UCH-1 (cell line): ENCODE data around the genes MGAT4B and FLT4.

GRCh38 chr5:178591099-178591392 is 853 bp upstream of the COL23A1 start:
- RRBS, result no CpG with 5 or more reads among the region's 3 CpGs

DNA sequence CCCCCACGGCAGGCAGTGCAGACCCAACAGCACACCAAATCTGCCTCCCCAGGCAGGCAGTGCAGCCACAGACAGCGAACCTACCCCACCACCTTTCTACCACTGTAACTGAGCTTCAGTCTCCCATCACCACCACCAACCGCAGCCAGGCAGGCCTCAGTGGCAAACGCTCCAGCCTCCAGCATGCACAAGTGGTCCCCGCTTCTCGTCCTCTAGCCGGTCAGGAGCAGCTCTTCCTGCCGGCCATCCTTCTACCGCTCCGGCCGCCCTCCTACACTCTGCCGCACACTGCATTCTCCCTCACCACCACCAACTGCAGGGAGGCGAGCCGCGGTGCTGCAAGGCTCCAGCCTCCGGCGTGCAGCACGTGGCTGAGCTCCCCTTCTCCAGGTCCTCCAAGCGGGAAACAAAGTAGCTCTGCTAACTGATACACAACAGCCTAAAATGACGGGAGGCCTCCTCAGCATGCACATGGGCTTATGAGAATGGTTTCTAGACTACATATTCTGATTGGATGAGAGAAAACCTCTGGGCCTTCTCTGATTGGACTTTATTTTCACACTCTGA is 27.3 kb upstream of the ZNF354B start:
- RRBS, result 43% methylated on average over 7 of the region's 20 CpGs

GRCh38 chr5:178941310-178941809 is 362 bp downstream of the ZNF454 start:
- RRBS, result no CpG with 5 or more reads among the region's 32 CpGs

DNA sequence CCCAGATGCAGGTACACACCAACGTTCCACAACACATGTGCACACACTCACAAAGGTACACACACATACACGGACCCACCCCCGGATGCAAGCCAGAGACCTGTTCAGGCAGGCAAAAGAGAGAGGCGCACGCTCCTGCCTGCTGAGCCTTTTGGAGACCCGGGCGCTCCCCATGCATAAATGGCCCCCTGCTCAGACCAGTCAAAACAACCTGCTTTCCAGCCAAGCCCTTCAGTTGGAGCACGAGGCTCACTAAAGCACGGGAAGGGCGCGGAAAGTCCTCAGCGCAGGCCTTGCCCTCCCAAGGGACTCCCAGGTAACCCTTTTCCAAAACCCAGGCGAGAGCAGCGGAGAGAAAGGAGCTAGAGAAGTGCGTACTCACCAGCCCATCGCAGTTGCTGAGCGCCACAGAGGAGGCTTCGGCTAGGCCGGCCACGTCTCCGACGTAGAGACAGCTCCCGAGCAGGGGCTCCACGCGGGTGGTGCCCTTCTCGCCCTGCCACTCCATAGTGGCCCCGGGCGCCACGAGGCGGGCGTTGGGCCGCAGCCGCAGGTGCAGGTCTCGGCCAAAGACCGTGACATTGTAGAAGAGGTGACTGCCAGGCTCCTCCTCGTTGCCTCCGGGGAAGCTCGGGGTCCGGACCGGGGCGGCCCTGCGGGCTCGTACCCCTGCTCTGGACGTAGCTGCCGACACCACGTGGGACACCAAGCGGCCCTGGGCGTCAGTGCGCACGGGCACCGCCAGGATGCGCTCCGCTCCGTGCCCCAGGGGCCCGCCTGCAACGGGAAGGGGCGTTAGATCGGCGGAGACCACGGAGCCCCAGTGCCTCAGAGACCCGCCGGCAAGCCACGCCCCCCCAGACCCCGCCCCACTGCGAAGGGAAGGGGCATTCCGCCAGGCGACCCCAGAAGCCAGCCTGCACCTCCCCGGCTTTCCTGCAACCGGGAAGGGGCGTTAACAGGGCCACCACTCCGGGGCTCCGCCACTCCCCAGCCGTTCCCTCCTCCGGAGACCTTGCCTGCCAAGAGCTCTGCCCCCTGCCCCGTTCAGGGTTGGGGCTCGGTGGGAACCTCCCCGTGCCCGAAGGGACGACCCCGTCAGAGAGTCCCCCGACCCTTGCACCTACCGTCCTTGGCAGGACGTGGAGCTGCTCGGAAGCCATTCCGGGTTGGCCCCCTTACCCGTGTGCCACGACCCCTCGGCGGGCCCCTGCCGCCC is 1.5 kb downstream of the ADAMTS2 start:
- RRBS, result 11% methylated on average over 28 of the region's 90 CpGs

DNA sequence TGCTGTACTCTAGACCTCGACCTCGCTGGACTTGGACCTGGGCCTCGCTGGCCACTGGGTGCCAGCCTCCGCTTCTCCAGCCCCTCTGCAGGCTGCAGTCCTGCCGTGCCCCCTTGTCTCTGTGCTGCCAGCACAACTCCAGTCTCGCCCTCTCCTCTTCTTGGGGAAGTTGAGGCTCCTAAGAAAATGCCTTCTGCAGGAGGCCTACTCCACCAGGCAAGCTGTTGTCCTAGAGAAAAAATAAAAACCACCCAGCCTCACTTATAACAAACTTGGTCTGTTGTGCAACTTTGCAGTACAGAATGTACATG is 11.2 kb upstream of the ADAMTS2 start:
- RRBS, result no CpG with 5 or more reads among the region's 6 CpGs

DNA sequence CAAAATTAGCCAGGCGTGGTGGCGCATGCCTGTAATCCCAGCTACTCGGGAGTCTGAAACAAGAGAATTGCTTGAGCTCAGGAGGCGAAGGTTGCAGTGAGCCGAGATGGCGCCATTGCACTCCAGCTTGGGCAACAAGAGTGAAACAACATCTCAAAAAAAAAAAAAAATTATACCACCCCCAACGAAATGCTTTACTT is 8.0 kb downstream of the RUFY1 start:
- RRBS, result no CpG with 5 or more reads among the region's 7 CpGs

DNA sequence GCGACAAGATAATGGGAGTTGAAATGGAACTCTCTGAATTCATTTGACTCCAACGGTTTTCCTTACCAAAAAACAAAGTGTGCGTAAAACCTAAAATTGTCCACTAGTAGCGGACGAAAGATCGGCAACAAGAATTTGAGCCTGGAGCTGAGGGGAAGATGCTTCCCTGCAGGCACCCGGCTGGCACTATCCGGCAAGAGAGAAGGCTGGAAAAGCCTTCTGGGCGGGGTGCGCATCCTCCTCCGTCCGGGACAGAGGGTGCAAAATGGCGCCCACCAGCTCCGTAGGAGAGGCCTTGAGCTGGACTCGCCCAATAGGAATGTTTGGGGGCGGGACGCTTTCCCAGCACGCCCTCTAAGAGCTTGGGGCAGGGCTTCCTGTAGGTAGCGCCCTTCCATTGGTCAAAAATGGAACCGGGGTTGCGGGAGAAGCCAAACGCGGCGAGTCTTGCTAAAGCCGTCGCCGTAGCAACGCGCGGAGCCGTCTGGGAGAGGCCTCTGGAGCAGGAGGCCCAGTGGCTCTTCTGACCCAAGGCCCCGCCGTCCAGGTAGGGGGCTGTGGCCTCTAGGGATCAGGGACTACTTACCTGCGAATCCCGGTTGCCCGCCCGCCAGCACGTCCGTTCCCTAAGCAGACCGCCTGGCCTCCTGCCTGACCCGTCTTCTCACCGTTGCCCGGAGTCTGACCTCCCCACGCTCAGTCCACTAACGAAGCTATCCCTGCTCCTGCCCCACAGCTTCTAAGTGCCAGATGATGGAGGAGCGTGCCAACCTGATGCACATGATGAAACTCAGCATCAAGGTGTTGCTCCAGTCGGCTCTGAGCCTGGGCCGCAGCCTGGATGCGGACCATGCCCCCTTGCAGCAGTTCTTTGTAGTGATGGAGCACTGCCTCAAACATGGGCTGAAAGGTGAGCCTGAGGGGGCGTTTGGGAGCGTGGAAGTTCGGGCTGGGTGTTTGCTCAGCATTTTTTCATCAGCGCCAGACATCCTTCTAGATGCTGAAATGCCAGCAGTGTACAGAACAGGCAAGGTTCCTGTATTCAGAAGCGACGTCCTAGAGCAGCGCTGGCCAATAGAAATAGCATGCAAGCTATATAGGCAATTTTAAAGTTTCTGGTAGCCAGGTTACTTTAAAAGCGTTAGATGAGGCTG is 9.3 kb downstream of the RUFY1 start:
- RRBS, result 33% methylated on average over 13 of the region's 57 CpGs

- RRBS, result no CpG with 5 or more reads among the region's 10 CpGs
These were observed 8.7 kb downstream of the HNRNPH1 start for GRCh38 chr5:179614742-179615277.

- RRBS, result no CpG with 5 or more reads among the region's 6 CpGs
These were observed 4.3 kb downstream of the HNRNPH1 start for GRCh38 chr5:179618969-179619834.

DNA sequence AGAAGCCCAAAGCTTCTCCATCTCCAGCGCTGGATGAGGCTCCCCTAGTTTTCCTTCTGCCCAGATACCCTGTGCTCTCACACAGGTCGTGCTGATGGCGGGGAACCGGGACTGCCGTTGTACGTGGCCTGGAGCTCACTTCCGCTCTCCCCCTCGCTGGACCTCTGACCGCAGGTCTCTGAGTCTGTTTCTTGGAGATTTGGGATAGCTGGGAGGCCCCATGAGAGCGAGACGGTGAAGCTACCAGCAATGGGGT is 11.1 kb upstream of the HNRNPH1 start:
- RRBS, result no CpG with 5 or more reads among the region's 11 CpGs

DNA sequence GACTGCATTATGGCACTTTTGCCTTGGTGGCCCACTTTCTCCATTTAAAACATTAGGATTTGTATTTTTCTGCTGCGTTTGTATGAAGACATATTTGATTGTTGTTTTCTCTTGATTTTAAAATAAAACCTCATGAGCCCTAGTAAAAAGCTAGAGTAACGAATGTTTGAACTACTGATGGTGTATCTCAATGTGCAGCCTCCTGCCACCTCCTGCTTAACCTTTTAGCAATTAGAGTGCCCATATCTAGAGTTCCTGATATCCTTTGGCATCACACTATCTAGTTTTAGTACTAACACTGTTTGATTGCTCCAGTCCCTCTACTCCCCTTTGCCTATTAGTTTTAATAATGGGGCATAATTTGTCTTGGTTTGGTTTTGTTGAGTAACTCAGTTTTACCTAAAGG is 1.1 kb upstream of the MAML1 start:
- RRBS, result no CpG with 5 or more reads among the region's 2 CpGs

DNA sequence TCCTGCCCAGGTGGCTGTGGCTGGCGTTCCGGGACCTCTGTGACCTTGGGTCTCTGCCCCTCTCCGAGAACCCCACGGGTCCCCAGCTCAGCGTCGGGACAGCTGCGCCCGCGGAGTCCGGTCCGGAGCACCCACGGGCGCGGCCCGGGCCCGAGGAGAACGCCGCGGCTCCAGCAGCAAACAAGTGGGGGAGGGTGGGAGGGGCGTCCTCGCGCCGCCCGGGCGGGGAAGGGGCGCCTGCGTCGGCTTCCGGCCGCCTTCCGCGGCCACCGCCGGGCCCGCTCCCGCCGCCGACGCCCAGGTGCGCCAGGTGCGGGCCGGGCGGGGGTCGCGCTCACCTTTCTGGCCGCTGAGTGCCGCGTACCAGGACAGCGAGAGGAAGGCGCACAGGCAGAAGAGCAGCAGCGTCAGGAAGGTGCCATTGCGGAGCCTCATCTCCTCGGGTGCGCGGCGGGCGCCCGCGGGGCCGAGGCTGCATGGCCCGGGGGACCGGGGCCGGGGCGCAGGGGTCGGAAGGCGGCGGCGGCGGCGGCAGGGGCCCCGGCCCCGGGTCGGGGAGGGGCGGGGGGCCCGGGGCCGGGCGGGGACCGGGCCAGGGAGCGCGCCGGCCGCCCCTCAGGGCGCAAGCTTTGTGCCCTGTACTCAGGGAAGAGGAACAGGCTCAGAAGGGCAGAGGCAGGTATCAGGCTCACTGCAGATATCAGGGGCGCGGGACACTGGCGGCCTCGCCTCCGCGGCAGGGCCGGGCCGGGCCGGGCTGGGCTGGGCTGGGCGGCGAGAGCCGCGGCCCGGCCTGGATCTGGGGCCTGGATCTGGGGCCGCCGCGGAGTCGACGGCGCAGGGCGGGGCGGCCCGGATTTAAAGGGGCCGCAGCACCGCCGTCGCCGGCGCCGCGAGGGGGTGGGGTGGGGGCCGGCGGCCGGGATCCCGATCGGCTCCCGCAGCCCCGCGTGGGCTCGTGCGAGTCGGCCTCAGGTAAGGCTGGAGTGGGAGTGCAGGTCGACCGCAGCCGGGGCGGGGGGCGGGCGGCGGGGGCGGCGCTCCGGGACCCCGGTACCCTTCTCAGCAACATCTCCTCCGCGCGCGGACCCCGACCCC is at the start of gene MGAT4B:
Gene MGAT4B, minus strand, starts transcription at position 718 of the 1,098 bp plus-strand sequence.
- RRBS, result 4% methylated on average over 61 of the region's 141 CpGs

GRCh38 chr5:179820126-179820844 is 420 bp upstream of the SQSTM1 start:
- RRBS, result no CpG with 5 or more reads among the region's 31 CpGs

DNA sequence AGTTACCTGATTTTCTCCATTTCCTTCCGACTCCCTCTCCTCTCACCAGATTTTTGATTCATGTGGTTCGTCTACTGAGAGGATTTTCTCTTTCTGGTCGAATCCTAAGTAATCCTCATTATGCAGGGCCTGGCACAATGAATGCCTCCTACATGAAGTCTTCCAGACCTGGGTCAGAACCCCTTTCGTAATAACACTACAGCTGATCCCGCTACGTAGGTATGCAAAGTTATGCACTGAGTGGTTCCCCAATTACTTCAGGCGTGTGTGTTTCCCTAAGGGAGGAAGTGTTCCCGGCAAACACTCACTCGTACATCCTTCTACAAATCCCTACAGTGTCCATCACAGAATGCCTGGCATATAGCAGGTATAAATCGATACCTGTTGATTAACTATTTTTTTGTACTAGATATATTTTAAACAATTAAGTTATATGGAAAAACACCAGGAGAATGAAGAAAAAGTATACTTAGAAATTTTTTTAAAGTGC is 43.1 kb downstream of the RNF130 start:
- RRBS, result no CpG with 5 or more reads among the region's 10 CpGs

- RRBS, result no CpG with 5 or more reads among the region's 17 CpGs
These were observed 784 bp downstream of the RNF130 start for GRCh38 chr5:180070706-180071244.

GRCh38 chr5:180208184-180208632 is 803 bp downstream of the RASGEF1C start:
- RRBS, result 32% methylated on average over 3 of the region's 17 CpGs

GRCh38 chr5:180208633-180208981 is 404 bp downstream of the RASGEF1C start:
- RRBS, result 3% methylated on average over 24 of the region's 41 CpGs

- RRBS, result no CpG with 5 or more reads among the region's 3 CpGs
These were observed 2.4 kb downstream of the MAPK9 start for GRCh38 chr5:180289418-180289980.

GRCh38 chr5:180389385-180390149 is 36.4 kb upstream of the GFPT2 start:
- RRBS, result no CpG with 5 or more reads among the region's 37 CpGs

- RRBS, result 3% methylated on average over 57 of the region's 79 CpGs
These were observed at the start of gene FLT4 for GRCh38 chr5:180649400-180650088. FLT4 (minus strand) TSS chr5:180649600.